Amniotic epithelial cell (primary cell): Measurements from ENCODE around the genes ADGRF1, PKHD1 and GSTA1.

DNA sequence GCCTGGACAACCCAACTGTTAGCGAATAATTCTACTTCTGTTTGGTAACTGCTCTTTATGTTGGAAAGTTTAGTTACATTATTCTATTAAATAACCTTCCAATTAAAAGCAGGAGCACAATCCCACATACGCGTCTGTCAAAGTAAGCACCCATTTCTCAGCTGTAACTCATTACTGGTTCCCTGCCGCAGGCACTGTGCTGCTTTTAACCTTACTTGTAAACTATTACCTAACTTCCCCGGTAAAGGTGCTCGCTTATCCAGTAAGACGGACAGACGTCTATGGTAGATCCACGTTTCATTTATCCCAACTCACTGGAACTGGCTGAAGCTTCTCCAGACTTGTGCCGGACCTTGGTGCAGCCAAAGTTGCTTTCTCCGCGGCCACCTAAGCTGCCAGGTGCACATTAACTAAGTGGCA is 504 bp upstream of the ENPP4 start:
- RRBS: no CpG with 5 or more reads among the region's 12 CpGs

GRCh38 chr6:46484500-46484868 is 6.8 kb downstream of the RCAN2 start:
- RRBS: no CpG with 5 or more reads among the region's 3 CpGs

- RRBS: no CpG with 5 or more reads among the region's 3 CpGs
Observed at GRCh38 chr6:46733425-46733950, 1.7 kb downstream of the PLA2G7 start.

GRCh38 chr6:47041993-47042621 is at the start of gene ADGRF1:
ADGRF1 (minus strand) TSS chr6:47042332.
- RRBS: no CpG with 5 or more reads among the region's 7 CpGs

DNA sequence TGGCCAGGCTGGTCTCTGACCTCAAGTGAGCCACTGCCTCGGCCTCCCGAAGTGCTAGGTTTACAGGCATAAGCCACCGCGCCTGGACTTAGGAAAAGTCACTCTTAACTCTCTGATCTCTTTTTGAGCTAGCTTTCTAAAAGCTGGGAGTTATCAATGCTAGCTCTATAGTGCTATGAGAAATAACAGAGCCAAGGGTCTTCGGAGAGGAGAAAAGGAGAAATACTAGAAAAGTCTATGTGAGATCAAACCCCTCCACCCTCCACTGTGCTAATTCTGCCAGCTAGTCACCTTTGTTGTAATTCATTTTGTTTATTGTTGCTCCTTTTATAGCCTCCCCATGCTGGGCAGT is 90.3 kb upstream of the ADGRF1 start:
- RRBS: no CpG with 5 or more reads among the region's 5 CpGs

- RRBS: no CpG with 5 or more reads among the region's 3 CpGs
Observed at GRCh38 chr6:47567020-47567929, 89.7 kb downstream of the CD2AP start.

- RRBS: no CpG with 5 or more reads among the region's 3 CpGs
Observed at GRCh38 chr6:47740491-47741042, 41.3 kb upstream of the OPN5 start.

DNA sequence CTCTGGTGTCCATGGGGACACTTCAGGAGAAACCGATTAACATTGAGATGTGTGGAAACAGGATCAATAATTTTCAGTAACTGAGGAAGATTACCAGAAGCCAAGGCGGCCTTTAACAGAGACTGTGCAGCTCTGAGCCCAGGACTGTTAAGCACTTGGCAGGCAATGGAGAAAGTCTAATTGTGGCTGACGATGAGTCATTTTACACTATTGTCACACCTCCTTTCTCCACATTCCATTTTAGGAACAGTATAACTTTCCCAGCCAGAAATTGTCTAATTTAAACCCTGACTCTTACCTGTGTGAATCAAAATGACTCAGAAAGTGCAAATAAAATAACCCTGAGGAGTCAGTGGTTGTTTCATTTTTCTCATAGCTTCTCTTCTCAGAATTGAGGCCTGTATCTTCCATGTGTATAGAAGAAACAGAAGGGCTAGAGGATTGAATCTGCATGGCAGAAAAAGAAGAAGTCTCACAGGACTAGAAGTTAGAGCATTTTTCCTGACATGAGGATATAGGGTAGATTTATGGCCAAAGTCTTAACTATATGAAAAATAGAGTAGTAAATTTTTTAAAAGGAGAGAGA is 40.0 kb upstream of the OPN5 start:
- RRBS: no CpG with 5 or more reads among the region's 3 CpGs

GRCh38 chr6:49440019-49440464 is 23.0 kb downstream of the MMUT start:
- RRBS: no CpG with 5 or more reads among the region's 3 CpGs

GRCh38 chr6:49646029-49646951 is 9.7 kb upstream of the RHAG start:
- RRBS: no CpG with 5 or more reads among the region's 5 CpGs

DNA sequence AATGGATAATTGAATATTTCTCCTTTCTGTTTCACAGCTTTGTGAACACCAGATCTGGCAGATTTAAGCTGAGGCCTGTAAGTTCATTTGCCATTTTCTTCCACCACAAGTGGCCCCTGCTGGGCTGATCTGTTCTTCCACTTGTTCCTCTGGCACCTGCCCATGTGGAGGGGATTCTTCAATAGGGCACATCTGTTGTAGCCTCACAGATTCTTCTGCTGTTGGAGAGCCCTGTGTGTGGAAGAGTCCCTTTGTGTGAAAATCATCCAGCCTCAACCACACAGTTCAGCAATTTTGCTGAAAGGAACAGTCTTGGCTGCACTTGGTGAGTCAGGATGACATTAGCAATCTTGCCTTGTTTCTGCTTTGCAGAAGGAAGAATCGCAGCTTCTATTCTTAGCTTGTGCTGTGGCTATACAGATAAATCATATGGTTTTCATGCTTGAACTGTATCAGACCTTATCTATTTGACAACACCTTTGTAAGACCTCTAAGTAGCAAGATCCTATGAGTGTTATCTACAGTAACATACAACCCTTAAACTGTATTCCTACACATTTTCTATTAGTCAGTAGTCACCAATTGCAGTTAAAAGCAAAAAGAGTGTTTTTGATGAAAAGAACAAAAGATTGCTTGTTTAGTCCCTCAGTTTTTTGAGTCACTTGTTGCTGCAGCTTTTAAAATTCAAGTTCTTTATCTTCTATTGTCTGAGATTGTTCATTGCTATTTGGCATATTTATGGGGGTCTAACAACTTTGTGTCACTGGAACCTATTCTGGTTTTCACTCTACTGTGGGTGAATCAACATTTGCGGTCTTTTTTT is 231.4 kb downstream of the TFAP2B start:
- RRBS: no CpG with 5 or more reads among the region's 2 CpGs

- RRBS: no CpG with 5 or more reads among the region's 6 CpGs
Observed at GRCh38 chr6:51737991-51738366, 349.4 kb downstream of the PKHD1 start.

DNA sequence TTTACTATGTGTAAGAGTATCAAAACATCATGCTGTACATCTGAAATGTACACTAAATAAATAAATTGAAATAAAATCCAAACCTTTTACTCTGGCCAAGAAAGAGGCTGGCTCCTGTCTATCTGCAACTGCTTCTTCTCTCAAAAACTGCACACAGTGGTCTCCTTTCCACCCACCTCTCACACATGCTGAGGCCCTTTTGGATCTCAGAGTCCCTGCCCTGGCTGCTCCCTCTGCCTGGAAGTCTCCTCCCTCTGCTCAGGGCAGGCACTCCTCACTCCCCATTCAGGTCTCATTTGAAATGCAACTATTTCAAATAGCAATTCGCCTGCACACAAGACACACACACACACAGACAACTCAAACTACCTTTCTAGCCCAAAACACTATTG is 348.8 kb downstream of the PKHD1 start:
- RRBS: no CpG with 5 or more reads among the region's 1 CpG

DNA sequence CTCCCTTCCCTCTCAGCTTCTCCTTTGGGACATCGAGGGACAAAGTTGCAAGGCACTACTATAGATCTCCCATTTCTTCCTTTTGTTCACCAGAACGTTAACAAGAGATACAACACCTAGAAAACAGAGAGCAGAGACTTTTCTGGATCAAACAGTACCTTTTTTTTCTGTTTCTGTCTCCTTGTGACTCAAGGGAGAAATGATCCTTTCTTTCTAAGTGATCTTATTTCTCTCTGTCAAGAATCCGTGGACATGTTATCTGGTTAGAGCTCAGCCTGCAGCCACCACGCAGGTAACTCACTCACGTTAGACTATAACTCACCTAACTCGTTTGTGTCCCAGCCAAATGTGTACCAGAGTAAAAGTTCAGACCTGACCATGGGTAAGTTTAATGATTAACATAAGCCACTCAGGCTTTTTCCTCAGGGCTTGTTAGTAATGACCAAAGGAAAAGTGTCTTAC is at the start of gene PKHD1:
Gene PKHD1 (minus strand): TSS at position 338 of the 462 bp plus-strand sequence.
- RRBS: no CpG with 5 or more reads among the region's 6 CpGs

DNA sequence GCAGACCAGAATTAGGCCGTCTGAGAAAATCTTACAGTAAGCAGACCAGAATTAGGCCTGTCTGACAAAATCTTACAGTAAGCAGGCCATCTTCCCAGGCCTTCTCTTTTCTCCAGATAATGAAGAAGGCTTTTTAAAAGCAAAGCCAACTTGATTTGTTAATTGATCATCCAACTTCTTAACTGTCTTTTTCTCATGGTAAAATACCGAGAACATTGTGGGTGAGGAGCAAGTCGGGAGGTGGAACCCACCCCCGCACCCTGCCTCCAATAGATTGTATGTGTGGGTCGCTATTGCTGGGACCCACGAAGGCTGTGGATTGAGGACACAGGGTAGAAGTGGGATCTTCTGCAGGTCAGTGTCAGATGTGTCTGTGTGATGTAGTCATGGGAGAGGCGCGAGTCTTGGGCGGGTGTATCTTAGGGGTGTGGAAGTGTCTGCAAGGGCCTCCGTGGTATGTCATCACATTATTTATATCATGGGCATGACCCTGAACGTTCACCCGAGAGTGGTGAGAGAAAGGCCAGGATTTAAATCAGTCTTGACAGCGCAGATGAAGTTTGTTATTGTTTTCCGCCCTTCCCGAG is 597 bp upstream of the PAQR8 start:
- RRBS: no CpG with 5 or more reads among the region's 15 CpGs

GRCh38 chr6:52522784-52523009 is 54.2 kb downstream of the TRAM2 start:
- RRBS: no CpG with 5 or more reads among the region's 3 CpGs

DNA sequence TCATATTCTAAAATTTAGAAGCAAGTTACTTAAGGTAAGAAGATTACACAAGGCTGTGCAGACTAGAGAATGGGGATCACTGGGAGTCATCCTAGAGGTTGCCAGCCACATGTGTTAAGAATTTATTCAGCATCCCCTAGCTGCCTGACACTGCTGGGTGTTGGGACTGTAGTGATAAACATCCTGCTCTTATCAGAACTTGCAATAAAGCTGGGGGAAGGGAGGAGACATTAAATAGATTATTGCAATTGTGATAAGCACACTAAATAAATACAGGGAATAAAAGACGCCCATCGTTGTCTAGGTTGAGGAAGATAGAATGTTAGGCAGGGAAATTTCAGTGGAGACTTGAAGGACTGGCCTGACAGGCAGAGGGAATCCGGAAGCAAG is 33.1 kb upstream of the TRAM2 start:
- RRBS: no CpG with 5 or more reads among the region's 3 CpGs

DNA sequence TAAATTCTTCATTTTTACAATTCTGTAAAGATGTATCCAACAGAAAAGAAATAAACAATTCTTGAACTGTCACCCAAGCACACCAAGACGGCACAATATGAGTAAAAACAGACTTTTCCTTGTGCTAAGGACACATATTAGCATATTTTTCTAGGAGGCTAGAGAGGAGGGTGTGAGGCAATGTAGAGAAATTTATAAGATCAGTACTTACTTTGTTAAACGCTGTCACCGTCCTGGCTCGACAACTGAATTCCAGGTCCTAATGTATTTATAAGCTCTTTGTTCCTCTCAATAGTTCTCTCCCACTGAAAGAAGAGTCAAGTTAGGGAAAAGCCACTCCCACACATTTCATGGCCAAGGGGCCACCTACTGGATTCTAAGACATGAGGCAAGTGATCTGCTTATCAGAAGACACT is at the start of gene GSTA1:
Gene GSTA1 (minus strand): TSS at position 243 of the 416 bp plus-strand sequence.
- RRBS: no CpG with 5 or more reads among the region's 4 CpGs

GRCh38 chr6:53058376-53059127 is 3.1 kb downstream of the CILK1 start:
- RRBS: no CpG with 5 or more reads among the region's 4 CpGs